ENCODE results near the gene ADI1.

- PRO-cap, result unidirectional peak, plus-strand start at chr2:69603; bidirectional peak, plus-strand start at chr2:70019, minus-strand start at chr2:69847
These were observed 23.3 kb upstream of the FAM110C start for GRCh38 chr2:69356-70169.

DNA sequence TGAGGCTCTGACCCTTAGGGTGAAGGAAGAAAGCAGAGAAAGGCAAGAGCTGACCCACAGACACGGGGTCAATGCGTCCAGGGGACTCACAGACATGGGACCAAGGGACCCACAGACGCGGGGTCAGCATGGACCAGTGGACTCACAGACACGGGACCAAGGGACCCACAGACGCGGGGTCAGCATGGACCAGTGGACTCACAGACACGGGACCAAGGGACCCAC is 28.8 kb downstream of the TMEM18 start:
- PRO-cap, result unidirectional peak, plus-strand start at position 114 of the sequence

DNA sequence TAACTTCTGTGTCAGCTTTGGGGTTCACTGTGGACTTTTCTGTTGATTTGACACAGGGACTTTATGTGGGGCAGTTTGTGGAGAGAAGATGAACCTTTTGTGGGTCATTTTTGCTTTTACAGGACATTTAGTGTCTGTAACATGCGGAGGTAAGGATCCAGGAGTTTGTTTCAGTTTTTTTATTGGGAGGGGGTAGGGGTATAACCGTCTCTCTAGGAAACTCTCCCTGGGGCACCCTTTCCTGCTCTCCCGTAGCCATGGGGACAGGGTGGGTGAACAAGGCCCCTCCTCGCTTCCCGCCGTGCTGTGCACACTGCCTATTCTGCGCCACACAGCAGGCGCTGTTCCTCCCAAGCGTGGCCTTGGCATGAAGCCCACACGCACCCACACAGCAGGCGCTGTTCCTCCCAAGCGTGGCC is 46.9 kb upstream of the TPO start:
- PRO-cap, result no peak

DNA sequence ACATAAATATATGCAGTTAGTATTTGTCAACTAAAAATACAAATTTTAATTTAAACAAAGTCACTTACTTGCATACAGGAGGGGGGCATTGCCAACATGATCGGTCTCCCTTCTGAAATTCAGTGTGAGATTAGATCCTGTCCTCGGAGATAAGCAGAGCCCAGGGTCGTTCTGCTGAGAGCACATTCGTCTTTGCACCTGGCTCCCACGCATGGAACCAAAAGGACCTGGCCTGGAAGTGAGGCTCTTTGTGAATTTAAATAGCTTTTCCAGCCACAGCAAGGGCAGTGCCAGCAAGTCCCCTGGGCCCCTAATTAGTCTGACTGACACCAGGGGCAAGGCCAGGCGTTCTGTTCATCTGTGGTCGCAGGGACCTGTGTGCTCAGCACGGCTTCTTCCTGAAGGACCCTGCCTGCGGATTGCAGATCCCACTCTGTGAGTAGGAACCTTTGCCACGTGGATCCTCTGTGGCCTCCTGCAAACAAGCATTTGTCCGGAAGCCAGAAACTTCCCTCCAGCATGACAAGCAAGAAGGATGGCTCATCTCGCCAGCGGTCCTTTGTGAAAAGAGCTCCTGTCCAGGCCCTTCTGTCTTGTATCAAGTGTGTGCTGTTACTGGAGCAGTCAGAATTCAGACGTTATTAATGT is 128.6 kb downstream of the TPO start:
- PRO-cap, result no peak

DNA sequence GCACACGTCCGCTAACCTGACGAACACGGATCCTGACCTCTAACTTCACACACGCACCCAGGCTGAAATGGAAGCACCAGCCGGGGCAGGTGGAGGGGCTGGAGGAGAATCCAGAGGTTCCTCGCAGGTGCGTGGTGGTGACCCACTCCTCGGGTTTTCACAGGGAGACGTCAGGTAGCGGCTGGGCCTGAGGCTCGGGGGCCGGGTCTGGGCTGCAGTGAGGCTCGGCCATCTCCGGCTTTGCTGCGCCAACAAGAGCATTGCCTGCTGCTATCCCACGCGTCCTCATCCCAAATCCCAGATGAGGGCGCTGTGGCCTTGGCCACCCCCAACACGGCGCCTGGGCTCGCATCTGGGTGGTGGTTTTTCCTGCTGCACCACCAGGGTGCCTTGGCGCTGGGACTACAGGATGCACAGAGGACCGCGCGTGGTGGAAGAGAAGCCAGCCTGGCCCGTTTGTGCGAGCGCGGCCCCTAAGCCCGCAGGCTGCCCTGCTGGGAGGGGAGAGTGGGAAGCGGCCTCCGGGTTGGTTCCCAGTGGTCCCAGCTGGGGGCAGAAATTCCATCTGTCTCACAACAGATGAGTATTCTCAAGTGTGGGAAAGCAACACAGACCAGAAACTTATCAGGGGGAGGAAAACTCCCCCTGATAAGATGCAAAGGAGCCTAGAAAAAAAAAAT is 152.4 kb downstream of the PXDN start:
- PRO-cap, result unidirectional peak, plus-strand start at position 416 of the sequence

DNA sequence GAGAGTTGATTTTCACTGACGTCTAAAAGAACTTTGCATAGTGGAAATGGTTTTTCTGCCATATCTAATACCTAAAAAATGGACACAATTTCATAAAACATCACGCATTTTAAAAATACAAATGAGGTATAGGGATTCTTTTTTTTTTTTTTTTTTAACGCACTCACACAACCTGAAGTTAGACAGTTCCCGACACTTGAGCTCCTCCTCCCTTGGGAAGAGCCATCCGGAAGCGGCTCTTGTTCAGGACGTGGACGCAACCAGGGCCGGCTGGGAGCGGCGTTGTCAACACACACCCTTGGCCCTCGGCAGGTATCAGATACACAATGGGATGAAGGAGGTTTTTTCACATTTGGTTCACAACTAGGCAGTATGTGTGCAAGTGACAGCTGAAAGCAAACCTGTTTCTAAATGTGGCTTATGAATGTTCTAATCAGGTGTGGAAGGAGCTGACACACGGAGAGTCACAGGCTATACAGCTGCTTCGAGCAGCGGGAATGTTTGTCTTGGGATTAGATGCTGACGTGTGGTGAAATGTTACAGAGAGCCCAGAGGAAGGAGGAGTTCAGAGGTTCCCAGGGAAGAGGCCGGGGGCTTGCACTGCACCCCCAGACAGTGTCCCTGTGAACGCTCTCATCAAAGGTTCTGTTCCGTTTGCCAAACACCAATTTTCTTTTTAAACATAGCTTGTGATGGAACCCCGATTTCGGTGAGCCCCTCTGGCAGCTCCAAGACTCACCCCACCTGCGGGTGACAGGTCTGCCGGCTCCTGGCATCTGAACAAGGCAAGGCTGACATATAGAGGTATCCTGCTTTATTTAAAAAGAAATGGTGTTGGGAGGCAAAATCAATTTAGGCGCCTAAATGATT is 111.1 kb downstream of the PXDN start:
- PRO-cap, result no peak

GRCh38 chr2:1820727-1820997 is 76.3 kb upstream of the PXDN start:
- PRO-cap, result no peak

DNA sequence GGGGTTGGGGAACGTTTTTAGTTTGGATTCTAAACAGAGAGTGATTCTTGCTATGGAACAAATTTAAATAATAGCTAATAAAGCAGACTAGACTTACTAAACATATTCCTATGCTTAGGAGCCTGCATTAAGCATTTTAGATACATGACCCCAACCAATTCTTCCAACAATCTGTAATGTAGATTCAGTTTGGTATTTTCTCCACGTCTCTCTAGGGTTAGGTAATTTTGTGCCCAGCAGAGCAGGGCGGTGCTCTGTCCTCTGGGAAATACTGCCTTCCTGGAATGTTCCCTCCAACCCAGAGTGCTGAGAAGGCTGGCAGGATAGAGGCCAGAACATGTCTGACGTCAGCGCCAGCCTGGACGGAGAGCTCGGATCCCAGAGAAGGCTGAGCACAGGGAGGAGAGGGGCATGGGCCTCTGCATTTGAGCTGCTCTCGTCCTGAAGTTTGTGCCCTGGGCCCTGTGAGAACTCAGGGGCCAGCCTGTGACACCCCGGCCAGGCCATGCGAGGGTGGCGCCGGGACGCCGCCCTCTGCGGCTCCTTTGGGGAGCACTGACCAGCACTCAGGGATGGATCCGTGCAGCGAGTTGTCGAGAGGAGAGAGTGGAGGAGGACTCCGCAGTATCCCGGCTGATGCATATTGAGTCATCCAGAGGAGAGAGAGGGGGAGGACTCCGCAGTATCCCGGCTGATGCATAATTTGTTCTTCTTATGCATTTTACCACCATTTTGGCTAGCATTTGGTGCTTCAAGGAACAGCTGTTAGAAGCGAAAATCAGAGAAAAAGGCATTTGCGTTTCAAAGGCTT is 80.0 kb upstream of the PXDN start:
- PRO-cap, result unidirectional peak, plus-strand start at position 395 of the sequence

- PRO-cap, result unidirectional peak, minus-strand start at chr2:1871352
These were observed 126.9 kb upstream of the PXDN start for GRCh38 chr2:1871165-1871637.

DNA sequence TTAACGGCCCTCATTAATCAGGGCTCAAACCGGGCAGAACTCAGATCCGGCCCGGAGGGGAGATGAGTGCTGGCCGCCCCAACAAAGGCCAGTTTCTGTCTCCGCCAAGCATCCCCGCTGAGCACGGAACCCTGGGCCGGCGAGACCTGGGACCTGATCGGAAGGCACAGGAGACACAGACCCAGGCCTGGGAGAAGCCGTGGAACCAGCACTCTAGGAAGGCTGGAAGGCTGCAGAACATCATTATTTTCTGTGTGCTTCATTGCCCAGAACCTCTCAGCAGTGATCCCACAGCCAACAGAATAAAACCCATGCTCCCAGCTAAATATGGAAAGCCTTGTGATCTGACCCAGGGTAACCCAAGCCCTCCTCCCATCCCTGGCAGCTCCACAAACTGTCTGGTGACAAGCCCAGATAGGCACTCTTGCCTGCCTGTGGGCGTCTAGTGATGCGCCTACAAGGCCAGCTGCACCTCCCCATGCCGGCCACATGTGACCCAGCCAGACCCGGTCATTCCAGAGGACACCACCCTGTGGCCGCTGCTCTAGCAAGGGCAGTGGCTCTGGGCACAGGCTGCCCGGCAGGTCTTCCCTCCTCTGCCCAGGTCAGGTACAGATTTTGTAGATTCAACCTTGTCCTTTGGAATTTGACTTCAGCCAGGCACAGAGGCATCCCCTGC is 438.8 kb upstream of the MYT1L start:
- PRO-cap, result unidirectional peak, minus-strand start at position 284 of the sequence

DNA sequence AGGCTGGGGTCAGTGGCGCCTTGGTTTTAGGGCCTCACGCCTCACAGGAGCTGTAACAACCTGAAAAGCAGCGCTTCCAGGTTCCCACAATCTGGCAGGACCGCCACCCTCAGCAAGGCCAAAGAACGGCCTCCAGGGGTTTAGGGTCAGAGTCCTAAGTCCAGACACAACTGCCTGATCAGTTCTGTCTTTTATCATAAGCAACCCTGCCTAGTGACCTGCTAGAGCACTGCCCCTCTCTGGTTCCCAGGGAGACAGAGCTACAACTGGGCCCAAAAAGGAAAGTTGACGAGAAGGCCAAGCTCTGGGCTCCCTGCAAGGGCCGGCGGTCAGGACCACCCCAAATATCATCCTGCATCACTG is 52.8 kb downstream of the EIPR1 start:
- PRO-cap, result no peak

- PRO-cap, result no peak
These were observed 24.2 kb downstream of the TRAPPC12 start for GRCh38 chr2:3403724-3403965.

DNA sequence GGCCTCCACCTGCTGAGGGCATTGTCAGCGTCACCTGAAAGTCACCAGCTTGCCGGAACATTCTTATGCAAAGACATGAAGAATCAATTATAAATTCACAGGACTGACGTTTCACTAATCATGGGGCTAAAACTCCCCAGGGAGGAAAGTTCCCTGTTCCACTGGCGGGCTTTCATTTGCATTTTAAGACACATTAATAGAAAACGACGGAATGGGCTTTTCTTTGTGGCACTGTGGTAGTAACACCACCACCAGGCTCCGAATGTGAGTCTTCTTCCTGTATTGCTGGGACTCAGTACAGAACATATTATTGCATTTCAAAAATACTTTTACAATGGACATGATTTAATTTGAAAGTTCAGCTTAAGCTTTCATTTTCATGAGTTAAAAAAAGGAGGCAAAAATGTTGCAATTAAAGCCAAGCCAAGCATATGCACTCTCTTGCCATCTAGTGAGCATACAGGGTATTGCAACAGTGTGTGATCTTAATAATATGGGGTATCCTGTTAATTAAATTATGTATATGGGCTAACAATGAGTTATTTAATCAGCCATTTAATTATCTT is 57.3 kb downstream of the ADI1 start:
- PRO-cap, result no peak

DNA sequence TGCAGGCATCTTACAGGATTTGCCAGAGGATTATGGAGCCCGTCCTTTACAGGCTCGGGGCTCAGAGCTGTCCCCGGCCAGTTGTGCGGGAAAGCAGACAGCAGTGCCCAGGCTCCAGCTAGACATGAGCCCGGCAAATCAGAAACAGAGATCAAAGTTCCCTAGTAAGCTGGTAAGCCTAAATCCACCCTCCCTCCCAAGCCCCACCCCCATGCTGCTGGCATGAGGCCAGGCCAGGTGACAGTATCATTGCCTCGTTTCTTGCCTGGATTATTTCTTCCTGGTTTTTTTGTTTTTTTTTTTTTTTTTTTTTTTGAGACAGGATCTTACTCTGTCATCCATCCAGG is 38.7 kb downstream of the ADI1 start:
- PRO-cap, result unidirectional peak, minus-strand start at position 126 of the sequence

GRCh38 chr2:3518799-3519871 is at the start of gene ADI1:
Gene ADI1, minus strand, starts transcription at chr2:3519531.
- PRO-cap, result bidirectional peak, plus-strand start at chr2:3519260, minus-strand start at chr2:3518885; bidirectional peak, plus-strand start at chr2:3519663, minus-strand start at chr2:3519531

DNA sequence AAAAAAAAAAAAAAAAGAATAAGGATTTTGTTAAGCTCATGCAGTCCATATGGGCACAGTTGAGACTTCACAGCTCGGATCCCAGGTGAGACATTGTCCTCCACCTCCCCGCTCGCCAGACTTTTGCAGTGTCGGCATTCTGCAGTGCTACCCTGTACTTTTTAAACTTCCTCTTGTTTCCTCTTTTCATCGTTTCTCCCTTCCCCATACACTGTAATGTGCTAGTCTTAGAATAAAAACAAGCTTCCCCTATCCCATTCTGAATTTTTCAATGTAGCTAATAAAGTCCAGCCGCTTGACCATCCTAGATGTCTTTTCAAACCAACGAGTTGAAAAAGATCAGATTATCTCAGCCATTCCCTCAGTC is 524 bp upstream of the ADI1 start:
- PRO-cap, result no peak

DNA sequence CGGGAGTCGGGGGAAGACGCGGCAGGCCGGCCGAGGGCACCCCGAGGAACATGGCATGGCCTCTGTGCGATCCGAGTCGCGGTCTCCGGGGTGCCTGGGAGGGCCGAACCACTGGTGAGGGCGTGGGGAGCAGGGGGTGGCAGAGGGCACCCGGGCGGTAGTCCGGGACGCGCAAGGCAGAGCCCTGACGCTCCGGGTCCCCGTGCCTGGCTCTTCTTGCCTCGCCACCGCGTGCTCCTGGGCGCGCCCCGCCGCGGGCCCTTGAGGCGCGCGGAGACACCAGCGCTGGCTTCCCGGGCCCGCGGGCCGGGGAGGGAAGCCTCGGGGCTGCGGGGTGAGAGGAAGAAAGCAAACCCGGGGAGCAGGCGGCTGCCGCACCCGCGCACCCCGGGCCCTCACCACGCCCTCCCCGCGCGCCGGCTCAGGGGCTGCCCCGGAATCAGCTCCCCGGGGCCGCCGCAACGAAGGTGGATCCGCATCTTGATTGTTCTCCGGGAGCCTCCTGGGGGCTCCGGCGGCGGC is 4.3 kb downstream of the SOX11 start:
- PRO-cap, result no peak

- PRO-cap, result no peak
These were observed 510.1 kb downstream of the SOX11 start for GRCh38 chr2:6202317-6202721.

DNA sequence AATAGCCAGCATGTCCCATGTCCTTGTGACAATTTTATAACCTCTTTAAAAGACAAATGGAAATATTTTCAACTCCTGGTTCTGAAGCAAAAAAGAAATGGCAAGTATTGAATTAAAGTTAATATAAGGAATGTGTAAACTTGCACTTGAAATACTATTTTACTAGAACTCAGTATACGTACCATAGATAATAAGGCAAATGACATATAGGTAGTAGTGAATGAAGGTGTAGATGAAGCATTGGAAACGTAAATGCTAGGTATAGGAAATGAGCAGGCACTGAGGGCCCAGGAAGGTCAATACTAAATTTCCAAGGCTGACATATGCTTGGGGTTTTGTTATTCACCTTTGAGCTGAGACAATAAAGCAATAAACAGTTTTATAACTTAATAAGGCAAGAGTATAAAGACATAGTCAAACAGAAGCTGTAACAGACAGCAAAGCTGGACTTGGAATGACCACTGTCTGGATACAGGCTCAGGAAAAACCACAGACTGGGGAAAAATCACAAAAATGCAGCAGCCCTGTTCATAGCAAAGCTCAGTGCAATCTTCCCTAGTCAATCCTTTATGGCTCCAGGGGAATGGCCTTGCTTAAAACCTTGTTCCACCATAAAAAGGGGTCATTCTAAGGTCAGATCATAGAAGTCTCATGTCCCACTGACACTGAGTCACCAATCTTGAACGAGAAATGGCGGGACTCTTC is 493.4 kb downstream of the CMPK2 start:
- PRO-cap, result unidirectional peak, plus-strand start at position 433 of the sequence; unidirectional peak, minus-strand start at position 569 of the sequence

GRCh38 chr2:6771868-6772782 is 93.6 kb downstream of the CMPK2 start:
- PRO-cap, result no peak

All from rectum (tissue), 1 donor.